Myometrial cell (primary cell): ENCODE data around the genes ESRP2 and SLC7A6OS.

- RAMPAGE, long total RNA, result no peak
Measured at GRCh38 chr16:67909001-67909651, 16.1 kb downstream of the PSKH1 start.

- RAMPAGE, long total RNA, result no peak
Measured at GRCh38 chr16:67917103-67917763, 14.4 kb downstream of the CTRL start.

DNA sequence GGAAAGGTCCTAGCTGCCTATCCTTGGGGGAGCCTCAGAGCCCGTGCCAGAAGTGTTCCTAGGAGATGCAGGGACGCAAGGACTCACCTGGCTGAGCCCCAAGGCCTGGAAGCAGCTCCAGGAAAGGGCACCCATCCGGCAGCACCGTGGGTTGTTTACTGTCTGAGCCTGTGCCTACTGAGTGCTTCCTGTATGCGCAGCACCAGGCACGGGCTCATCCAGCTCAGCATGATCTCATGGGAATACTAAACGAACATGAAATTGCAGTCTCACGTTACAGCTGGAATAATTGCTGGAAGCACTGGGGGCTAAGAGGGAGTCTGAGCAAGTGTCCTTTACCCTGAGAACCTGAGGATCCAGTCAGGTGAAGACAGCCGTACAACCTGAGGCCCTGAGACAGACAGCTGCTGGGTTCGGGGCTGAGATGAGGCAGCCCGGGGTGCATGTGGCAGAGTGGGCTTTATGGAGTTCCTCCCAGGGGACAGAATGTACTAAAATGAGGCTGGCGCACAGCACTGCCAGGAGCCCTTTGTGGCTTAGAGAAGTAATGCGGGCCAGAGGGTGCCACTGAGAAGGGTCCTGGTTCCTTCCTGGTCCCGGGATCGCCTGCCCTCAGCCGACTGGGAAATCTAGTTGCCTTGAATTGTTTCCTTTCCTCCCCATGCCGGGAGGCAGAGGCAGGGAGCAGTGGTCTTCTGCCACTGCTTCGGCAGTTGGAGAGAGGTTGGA lies 5.3 kb downstream of the CTRL start:
- RAMPAGE, long total RNA, result no peak

DNA sequence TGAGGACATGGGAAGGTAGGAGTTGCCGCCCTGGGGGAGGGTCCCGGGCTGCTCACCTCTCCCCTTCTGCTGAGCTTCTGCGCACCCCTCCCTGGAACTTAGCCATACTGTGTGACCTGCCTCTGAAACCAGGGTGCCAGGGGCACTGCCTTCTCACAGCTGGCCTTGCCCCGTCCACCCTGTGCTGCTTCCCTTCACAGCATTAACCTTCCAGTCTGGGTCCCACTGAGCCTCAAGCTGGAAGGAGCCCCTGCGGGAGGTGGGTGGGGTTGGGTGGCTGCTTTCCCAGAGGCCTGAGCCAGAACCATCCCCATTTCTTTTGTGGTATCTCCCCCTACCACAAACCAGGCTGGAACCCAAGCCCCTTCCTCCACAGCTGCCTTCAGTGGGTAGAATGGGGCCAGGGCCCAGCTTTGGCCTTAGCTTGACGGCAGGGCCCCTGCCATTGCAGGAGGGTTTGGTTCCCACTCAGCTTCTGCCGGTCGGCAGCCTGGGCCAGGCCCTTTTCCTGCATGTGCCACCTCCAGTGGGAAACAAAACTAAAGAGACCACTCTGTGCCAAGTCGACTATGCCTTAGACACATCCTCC lies 2.8 kb downstream of the CTRL start:
- RAMPAGE, long total RNA, result no peak

DNA sequence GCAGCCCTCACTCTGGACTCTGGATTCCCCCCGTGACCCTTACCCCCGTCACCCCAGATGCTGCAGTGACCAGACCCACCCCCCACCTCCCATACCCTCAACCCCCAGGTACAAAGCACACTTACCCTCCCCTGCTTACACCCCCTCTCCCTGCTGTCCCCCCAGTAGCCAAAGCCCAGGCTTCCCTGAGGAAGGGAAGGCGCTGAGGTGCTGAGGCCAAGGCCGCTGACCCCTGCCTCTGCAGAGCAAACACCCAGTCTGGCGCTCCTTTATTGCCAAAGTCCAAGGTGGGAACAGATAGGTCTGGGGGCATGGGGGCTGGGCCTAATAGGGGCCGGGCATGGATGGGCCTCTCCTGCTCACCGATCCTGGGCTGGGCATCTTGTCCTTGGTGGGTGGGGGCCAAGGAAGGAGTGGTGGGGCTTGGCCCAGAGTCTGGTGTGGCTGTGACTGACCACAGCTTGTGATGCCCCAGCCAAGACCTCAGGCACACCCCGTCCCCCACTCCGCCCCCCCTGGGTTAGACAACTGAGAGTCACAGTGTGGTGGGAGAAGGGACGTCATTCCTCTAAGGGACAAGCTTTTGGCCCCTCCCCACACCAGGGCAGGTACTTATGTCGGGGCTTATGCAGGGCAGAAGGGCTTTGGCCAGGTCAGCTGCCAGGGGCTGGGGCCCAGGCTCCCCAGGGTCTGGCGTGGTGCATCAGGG lies 544 bp downstream of the LCAT start:
- RAMPAGE, long total RNA, result no peak

- RAMPAGE, long total RNA, result no peak
Measured at GRCh38 chr16:67947877-67948876, 4.3 kb upstream of the LCAT start.

- RAMPAGE, long total RNA, result no peak
Measured at GRCh38 chr16:67963556-67964817, 4.5 kb downstream of the SLC12A4 start.

DNA sequence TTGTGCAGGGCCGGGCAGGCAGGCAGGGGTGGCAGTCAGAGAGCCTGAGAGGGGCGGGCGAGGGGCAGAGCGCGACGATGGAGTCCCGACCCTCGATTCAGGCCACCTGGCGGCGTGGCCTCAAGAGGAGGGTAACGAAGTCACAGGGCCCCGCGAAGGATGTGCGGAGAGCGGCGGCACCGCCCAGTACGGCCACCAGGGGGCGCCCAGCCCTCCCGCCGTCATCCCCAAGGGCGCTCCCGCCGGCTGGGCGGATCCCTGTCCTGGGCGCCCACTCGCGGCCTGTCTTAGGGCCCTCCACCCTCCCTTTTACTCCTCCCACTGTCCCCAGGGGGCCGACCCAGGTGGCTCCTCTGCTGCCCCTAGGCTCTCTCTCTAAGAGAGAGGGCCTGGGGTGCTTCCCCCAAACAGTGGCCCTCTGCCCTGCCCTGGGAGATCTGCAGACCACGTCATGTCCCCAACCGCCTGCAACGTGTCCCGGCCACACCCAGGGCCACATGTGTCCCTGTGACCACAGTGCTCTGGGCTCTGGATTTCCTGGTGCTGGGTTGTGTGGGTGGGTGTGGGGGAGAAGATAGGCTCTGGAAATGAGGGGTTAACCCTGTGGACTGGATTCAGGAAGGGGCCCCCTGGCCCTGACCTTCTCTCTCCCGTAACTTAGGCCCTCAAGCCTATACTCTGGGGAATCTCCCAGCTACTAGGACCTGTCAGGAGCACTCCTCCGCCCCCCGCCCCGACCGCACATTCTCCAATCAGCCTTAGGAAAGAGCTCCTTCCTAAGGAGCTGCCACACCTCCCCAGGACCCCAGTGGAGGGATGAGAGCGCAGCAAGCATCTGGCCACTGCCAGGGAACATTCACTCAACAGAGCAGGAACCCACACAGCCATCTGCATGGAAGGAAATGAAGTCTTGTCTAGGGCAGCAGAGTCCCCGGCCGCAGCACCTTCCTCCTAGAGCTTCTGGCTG lies 5.8 kb downstream of the DPEP2 start:
- RAMPAGE, long total RNA, result no peak

DNA sequence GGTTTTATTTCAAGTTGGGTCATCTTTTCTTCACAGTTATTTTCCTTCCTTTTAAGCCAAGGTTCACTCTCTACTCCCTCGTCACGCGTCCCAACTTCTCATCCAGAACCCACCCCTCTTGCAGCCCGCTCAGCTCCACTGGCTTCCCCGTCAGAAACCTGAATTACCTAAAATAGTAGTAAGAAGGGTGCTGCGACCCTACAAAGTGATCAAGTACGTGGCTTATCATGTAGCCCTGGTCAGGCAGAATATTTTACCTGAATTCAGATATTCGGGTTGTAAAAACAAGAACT lies 654 bp downstream of the DUS2 start:
- RAMPAGE, long total RNA, result no peak

- RAMPAGE, long total RNA, result no peak
Measured at GRCh38 chr16:68235435-68236248, at the start of gene ESRP2. ESRP2 (minus strand) TSS chr16:68236127.

GRCh38 chr16:68247262-68248388 lies 2.5 kb downstream of the PLA2G15 start:
- RAMPAGE, long total RNA, result no peak

- RAMPAGE, long total RNA, result start-site peak on the minus strand at chr16:68310938-68310949, 333 and 442 reads in 2 replicates; start-site peak on the plus strand at chr16:68311015-68311081, 120 and 23 reads in 2 replicates
Measured at GRCh38 chr16:68310140-68311212, at the start of gene SLC7A6OS. SLC7A6OS (minus strand) TSS chr16:68310946.

- RAMPAGE, long total RNA, result no peak
Measured at GRCh38 chr16:68345226-68345763, 34.5 kb downstream of the PRMT7 start.

- RAMPAGE, long total RNA, result no peak
Measured at GRCh38 chr16:68417609-68418512, 30.4 kb downstream of the SMPD3 start.

GRCh38 chr16:68645789-68646498 lies 834 bp downstream of the CDH3 start:
- RAMPAGE, long total RNA, result no peak

DNA sequence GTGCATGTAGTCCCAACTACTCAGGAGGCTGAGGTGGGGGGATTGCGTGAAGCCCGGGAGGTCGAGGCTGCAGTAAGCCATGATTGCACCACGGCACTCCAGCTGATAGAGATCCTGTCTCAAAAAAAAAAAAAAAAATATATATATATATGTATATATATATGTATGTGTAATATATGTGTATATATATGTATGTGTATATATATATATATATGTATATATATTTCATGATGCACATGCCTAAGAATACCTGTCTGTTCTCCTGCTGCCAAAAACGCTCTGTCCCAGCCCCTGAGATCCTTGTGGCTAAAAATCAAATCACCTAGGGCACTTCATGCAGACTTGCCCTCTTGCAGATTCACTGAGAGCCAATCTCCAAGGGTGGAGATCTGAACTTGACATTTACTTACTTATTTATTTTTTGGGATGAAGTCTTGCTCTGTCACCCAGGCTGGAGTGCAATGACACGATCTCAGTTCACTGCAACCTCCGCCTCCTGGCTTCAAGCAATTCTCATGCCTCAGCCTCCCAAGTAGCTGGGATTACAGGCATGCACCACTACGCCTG lies 8.4 kb downstream of the CDH1 start:
- RAMPAGE, long total RNA, result no peak

GRCh38 chr16:68786354-68786986 lies 49.4 kb downstream of the CDH1 start:
- RAMPAGE, long total RNA, result no peak

DNA sequence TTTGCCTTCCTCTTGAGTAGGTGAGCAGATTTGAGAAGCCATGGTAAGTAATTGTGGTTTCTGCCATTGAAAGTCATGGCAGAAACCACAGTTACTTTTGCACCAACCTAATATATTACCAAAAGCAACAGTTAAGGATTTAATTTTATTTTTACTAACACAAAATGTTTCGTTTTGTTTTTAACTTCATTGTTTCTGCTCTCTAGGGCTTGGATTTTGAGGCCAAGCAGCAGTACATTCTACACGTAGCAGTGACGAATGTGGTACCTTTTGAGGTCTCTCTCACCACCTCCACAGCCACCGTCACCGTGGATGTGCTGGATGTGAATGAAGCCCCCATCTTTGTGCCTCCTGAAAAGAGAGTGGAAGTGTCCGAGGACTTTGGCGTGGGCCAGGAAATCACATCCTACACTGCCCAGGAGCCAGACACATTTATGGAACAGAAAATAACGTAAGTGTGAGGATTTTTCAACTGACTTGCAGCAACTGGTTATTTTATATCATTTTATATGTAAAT lies 28.0 kb upstream of the TANGO6 start:
- RAMPAGE, long total RNA, result no peak

- RAMPAGE, long total RNA, result no peak
Measured at GRCh38 chr16:69173325-69173996, 13.5 kb upstream of the SNTB2 start.

DNA sequence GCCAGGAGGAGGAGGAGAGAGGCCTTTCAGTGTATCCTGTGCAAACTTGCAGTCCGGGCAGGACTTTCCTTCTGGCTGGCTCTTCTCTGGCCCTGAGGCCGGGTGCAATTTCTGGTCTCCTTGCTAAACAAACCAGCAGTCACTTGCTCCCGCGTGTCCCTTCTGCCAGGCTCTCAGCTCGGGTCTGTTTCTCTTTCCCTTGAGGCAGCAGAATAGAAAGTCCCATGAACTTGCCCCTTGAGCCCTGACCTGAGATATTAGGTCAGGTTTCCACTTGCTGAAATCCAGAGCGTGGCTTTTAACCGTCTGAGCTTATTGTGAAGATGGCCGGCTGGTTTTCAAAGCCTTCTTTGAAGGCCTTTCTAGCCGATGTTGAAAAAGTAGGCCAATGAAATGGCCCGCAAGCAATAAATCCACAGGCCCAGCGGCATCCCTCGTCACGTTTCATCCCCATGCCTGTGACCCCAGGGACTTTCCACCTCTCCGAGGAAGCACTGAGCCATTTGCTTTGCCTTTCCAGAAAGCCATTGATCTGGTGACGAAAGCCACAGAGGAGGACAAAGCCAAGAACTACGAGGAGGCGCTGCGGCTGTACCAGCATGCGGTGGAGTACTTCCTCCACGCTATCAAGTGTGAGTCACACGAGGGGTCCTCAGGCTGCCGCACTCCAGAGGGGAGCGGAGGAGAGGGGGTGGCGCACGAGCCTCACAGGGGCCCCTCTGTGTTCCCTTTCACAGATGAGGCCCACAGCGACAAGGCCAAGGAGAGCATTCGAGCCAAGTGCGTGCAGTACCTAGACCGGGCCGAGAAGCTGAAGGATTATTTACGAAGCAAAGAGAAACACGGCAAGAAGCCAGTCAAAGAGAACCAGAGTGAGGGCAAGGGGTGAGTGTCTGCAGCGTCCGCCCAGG lies 4.6 kb downstream of the VPS4A start:
- RAMPAGE, long total RNA, result no peak